ReNcell CX (cell line): ENCODE measurements around the genes GPATCH2 and HLX.

GRCh38 chr1:214514513-214515124 is 36.8 kb downstream of the PTPN14 start:
- PRO-cap = bidirectional peak, plus-strand start at chr1:214514896, minus-strand start at chr1:214514781

GRCh38 chr1:214581860-214582228 is 21.2 kb upstream of the CENPF start:
- PRO-cap = bidirectional peak, plus-strand start at chr1:214582136, minus-strand start at chr1:214581977

DNA sequence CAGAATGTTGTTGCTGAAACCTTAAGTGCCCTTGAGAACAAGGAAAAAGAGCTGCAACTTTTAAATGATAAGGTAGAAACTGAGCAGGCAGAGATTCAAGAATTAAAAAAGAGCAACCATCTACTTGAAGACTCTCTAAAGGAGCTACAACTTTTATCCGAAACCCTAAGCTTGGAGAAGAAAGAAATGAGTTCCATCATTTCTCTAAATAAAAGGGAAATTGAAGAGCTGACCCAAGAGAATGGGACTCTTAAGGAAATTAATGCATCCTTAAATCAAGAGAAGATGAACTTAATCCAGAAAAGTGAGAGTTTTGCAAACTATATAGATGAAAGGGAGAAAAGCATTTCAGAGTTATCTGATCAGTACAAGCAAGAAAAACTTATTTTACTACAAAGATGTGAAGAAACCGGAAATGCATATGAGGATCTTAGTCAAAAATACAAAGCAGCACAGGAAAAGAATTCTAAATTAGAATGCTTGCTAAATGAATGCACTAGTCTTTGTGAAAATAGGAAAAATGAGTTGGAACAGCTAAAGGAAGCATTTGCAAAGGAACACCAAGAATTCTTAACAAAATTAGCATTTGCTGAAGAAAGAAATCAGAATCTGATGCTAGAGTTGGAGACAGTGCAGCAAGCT is 38.1 kb downstream of the CENPF start:
- PRO-cap = no peak

DNA sequence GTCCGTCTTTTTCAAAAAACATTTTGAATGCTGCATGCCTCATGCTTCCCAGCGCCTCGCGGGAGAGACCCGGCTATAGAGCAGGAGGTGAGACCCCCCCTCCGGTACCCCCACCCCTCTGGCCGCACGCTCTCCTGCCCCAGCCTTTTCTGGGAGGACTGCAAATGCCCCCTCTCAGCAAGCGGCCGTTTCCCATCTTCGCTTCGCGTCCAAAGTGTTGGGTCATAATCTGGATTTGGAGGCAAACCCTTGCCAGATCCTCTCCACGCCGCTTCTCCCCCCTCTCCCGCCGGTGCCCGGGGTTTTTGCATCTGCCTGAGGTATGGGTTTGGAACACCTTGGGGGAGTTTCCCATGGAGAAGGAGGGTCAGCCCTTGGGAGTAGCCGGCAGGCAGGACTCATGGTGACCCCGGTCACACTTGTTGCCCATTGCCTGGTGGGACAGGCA is 832 bp downstream of the KCNK2 start:
- PRO-cap = no peak

DNA sequence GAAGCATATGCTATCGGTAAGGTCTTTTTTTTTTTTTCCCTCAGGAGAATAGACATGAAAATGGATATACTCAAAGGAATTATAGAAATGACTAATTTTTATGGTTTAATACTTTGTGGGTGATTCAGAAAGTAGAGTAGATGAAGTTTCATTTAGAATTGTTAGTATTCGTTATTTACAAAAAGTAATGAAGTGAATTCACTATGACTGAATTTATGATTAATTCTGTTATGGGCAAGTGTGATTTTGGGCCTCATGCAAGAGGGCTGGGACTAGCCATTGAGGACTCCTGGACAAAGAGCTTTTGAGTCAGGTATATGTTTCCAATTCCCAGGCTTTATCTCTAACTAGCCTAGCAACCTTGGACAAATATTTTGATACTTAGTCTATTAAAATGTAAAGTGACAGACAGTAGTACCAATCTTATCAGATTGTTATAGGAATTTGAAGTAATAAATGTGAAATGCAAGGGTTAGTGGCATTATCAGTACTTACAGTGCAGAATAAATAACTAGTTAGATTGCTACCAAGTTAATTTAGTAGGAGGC is 3.2 kb downstream of the KCTD3 start:
- PRO-cap = no peak

DNA sequence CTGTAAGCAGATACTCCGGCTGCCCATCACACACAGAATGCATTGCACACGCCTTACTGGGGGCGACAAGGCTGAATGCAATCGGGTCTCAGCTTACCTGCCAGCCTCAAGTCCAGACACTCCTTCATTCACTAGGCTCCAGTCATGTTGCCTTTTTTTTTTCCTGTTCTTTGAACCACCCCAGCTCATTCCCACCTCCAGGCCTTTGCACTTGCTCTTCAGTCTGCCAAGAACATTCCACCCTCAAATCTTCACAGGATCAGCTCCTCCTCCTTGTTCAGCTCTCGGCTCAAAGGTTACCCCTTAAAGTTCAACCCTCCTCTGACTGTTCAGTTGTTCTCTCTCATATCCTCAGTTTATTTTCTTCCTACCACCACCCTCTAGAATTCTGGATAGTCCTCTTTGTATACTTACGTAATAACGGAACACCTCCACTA is 181.9 kb upstream of the ESRRG start:
- PRO-cap = no peak

DNA sequence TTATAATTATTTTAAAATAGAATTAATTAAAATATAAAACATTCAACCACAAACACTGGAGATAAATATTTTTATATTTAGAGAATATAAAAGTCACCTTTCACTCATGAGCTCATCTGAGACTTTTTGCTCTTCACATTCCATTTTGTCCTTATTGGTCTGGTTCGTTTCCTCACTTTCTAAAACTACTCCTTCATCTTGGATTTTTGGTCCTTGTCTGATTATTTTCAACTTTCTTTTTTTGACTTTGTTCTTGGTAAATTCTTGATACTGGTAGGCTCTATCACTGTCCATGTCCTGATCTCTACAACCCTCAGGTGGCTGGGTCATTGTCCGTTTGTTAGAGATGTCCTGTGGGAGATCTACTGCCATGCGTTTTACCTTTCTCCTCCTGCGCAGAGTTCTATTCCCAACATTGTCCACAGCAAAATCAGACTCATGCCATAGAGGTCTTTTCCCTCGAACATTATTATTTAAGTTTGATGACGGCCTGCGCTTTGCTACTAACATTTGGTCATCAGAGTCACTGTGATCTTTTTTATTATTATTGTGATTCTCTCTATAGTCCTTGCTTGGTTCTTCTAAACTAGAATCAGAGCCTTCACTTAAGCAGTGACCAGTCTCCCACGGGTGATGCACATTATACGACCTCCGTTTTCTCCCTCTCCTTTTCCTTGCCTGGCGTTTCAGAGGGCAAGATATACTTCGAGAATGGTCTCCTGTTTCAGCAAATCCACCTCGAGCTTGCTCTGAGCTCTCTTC is 11.0 kb downstream of the GPATCH2 start:
- PRO-cap = no peak

DNA sequence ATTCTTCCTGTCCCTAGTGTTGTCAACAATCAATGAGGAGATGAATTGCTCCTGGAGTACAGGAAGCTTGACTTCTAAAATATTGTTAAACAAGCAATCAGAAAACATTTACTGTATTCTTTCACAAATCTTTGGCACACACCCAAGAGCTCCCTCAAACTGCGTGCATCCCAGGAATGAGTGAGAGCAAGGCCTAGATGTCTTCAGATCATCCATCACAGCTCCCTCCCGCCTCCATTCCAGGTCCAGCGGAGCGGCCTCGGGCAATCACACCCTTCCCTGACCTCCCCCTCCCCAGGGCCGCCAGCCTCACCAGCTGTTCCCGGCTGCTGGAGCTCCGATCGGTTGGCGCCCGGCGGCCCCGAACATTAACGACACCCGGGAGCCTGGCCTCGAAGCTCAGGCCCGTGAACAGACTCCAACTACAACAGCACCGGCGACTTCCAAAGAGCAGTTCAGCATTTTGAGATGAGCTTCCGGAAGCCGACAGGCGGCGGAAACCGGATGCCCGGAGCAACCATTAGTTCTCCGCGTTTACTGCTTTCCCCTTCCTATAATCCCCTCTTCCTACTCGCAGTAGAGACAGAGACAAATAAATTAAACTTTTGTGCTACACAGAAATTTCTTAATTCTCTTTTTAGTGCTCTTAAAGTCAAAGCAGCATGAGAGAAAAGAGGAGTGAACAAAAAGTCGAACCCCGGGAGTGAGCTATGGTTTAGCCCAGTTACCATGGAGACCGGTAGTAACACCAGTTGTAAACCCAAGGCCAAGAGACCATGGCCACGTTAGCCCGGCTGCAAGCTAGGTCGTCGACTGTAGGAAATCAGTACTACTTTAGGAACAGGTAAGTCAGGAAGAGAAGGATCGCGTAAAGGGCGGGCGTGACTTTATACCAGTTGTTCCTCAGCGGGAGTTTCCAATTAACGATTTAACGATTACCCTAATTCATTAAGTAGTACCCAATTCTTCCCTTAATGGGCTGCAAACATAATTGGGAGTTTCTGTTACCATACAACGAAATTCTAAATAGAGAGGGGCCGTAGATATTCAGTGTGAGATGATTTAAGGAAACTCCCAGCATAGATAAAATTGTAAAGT is at the start of gene GPATCH2:
Gene GPATCH2 (minus strand): TSS at position 488 of the 1,098 bp plus-strand sequence.
- PRO-cap = bidirectional peak, plus-strand start at position 769 of the sequence, minus-strand start at position 451 of the sequence

DNA sequence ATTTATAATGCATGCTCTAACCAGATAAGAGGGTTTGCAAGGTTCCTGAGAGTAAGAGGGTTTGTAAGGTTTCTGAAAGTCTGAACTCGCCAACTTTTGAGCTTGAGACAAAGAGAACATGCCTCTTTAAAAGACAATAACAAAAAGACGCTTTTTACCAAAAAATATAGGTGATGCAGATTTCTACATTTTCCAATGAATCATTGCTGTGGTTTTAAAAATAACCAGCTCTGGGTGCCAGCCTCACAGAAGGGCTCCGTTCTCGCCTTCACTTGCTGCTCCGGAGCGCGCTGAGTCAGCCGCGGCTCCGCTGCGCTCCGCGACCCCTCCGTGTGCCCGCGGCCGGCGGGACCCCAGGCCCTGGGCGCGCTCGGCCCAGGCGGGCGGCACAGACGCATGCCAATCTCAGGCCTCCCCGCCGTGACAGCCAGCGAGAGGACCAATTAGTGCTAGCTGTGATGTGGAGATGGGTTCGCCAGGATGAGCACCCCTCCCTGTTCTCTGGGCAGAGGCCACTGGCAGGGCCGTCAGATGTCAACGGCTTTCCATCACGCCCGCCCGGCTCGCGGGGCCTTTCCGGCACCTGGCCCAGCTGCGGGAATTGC is 293.7 kb downstream of the SPATA17 start:
- PRO-cap = no peak

DNA sequence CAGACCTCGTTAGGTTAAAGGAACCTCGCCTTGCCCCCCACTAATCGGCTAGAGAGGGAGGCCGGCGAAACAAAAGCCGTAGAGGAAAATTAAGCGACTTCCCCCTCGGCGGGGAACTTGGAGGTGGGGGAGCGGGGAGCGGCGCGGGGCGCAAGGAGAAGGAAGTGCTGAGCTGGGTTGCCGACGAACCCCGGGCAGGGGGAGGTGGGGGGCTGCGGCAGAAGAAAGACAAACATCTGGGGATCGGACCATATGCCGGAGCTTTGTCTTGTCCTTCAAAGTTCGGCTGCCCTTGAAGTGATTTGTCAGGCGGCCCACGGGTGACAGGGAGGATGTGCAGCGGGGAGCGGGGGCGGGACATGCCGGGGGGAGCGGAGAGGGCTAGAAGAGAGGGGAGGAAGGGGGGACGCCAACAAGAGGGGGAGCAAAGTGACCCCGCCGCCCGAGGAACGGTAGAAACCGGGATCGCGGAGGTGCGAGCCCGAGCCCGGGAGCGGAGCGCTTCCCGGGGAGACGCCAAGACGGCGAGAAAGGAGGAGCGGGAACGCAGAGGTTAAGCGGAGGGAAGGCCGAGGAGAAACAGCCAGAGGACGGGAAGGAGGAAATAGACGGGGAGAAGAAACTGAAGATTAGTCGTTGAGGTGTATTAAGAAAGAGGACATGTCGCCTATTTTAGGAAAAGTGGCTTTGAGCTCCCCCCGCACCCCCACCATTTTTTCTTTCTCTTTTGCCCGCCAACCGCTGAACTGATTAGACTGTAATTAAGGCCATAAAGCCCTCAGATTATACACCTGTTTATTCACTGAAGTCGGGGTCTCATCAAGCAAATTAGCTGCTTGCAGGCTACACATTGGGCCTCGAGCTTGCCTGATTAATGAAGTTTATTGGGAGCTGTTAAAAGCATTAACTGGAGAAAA is 119.7 kb upstream of the RRP15 start:
- PRO-cap = no peak

DNA sequence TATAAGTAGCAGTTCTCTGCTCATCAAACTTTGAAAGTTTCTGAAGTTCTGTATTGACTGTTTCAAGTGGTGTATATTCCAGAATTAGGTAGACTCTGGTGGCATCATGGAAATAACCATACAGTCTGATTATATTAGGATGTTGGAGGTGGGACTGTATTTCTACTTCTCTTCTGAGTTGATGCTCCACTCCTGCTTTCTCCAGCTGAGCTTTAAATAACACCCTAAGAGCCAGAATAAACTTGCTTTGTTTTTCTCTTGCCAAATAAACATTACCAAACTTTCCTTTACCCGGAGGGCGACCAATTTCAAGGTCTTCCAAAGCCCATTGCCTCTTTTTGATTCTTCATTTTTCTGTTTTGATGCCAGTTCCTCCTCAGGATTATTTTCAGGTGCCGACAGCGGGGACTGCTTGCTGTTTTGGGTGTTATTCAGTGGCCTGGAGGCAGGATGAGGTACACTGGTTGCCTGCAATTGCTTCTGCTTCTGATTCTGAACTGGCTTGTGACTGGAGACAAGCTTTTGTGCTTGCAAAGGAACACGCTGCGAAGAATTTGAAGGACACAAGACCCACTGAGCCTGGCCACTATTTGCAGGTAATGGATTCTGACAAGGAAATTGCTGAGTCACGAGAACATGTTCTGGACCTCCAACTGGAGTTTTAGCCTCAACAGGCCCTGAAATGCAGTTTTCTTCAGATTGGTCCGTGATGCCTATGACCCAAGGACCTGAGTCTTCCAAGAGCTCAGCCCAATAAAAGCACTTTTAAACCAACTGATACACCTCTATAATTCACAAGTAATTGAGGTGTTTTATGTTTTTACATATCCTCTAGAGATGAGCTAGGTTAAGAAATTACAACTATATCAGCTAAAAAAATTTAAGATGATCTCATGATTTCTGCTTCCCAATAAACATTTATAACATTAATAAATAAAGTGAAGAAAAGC is 4.8 kb downstream of the RAB3GAP2 start:
- PRO-cap = no peak

GRCh38 chr1:220732502-220733615 is 15.3 kb upstream of the MTARC2 start:
- PRO-cap = no peak

DNA sequence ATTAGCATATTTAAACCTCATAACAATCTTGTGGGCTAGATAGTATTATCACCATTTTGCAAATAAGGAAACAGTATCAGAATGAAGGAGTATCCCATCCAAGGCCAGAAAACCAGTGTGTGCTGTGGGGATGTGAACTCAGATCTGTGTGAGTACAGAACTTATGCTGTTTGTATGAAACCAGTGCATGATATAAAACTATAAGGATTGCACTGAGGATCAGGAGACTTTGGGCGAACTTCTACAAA is 2.5 kb downstream of the MTARC2 start:
- PRO-cap = no peak

DNA sequence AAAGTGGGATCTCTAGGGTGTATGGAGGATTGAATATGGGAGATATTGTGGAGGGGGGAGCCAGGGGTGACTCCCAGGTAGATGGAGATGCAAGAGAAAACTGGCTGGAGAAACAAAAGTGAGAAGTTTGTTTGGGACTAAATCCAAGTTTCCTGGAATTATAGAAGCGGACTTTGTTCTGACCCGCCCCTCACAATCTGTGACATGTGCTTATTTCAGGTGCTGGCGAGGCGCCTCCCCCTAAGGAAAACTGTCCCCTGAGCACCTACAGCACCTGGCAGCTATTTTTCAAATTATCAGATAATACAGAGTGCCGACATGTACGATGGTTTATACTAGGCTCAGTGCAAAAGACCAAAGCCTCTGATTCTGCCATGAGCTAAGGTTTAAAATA is 13.9 kb downstream of the MTARC2 start:
- PRO-cap = no peak

GRCh38 chr1:220877161-220877887 is 1.9 kb upstream of the HLX start:
- PRO-cap = unidirectional peak, plus-strand start at chr1:220877252

GRCh38 chr1:220879270-220880416 is at the start of gene HLX:
Gene HLX, plus strand, starts transcription at chr1:220879443.
- PRO-cap = bidirectional peak, plus-strand start at chr1:220879639, minus-strand start at chr1:220879590

DNA sequence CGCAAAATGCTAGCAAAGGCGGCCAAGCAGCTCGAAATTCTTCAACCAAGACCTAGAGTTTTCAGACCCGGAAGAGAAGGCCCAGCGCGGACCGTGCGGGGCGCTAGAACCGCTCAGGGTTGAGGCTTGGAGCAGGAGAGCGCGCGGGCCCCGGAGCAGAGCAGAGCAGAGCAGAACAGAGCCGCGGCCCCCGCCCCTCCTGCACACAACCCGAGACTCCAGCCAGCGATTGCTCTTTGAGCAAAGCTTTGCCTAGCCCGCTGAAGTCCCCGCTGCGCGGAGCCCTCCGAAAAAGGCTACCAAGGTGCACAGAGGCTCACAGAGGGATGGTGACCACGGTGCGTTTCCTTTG is 8.2 kb downstream of the HLX start:
- PRO-cap = no peak

DNA sequence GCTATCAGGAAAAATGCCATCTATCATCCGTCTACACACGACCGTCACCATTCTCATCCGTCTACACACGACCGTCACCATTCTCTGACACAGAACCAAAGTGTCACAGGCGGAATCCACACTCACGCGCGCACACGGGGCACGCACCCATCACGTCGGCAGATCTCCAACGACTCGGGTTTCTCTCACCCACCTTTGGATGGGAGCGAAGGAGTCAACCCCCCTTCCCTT is 993 bp downstream of the DUSP10 start:
- PRO-cap = no peak

DNA sequence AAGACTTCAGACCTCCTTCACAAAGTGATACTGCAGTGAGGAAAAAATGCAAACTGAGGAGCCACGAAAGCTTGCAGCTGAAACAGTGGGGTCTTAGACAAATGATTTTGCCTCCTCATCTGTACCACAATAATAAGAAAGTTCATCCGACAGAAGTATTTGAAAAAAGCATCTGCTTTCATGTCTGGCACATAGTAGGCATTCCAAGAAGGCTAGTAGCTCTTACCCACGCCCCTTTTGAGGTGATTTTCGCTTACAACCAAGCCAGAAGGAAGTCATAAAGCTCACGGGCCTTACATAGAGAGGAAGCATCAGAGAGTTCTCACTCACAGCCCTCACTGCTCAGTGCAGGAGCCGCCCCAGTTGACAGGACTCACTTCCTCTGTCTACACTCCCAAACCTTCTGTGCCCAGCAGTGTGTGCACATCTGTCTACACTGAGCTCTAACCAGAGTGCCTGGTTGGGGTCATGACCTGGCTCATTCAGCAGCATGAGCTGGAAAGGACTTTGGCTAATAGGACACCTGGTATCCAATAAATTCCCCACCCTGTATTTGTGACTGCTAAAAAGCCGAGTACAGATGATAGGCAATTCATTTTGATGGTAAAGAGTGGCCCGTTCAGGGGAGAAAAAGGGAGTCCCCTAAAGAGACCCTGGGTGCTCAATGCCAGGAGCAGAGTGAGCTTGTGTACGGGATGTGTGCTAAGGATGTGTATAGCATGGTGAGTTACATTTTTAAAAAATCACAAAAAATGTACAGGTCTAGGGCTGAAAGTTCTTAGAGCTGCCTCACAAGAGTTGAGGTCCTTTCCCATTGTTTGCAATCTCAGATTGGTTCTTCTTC is 36.8 kb upstream of the DUSP10 start:
- PRO-cap = no peak

DNA sequence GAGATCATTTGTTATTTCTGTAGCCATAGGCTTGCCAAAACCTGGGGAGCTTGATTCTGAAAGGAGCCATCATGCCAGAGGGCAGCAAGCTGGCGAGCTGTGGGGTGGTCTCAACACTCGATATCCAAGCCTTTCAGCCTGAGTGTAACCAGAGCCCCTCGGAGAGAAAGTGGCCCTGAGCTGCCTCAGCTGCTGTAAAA is 298.4 kb upstream of the DUSP10 start:
- PRO-cap = no peak